A673 (cell line): ENCODE measurements around a stretch of chr1.

GRCh38 chr1:41022624-41023061 is 1.1 kb upstream of the SLFNL1 start:
- PRO-cap, result no peak

DNA sequence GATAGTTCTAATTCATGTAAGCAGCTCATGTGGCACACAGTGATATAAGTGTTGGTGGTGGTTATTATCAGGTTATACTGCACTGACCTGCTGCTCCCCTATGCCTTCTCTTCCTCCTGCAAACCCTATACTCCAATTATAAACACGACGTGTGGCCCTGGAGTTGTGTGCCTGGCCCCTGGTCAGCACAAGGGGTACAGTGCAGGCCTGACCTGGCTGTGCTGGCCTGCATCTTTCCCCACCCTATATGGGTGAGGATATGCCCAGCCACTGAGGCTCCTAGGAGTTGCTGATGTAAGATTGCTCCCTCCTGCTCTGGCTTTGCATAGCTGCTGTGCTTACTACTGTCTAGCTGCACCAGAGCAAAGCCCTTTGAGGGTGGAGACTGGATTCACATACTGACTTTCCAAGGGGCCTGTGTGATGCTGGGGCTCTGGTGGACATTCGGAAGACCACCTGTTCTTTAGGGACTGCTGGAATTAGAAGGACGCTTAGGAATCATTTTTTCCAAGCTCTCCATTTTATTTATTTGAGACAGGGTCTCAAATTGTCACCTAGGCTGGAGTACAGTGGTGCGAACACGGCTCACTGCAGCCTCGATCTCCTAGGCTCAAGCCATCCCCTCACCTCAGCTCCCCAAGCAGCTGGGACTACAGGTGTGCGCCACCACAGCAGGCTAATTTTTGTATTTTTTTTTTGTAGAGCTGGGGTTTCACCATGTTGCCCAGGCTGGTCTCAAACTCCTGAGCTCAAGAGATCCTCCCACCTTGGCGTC is 4.9 kb upstream of the SLFNL1 start:
- PRO-cap, result no peak

GRCh38 chr1:41043894-41044619 is 22.5 kb upstream of the SLFNL1 start:
- PRO-cap, result no peak

DNA sequence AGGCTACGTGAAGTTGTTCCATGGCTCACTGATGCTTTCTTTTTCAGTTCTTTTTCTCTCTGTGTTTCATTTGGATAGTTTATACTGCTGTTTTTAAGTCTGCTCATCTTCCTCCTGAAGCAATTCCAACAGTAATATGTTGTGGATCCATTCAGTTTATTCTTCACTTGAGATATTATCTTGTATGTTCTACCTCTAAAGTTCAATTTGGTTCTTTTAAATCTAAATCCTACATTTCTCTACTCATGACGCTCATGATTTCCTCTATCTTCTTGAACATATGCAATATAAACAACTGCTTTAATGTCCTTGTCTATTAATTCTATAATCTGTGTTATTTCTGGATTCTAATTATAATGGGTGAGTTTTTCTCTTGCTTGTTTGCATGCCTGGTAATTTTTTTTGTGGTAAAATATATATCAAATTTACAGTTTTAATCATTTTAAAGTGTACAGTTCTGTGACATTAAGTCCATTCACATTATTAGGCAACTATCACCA is 107.3 kb upstream of the SLFNL1 start:
- PRO-cap, result no peak

GRCh38 chr1:41152612-41152996 is 89.5 kb downstream of the SCMH1 start:
- PRO-cap, result unidirectional peak, minus-strand start at chr1:41152717

GRCh38 chr1:41240619-41241213 is 1.4 kb downstream of the SCMH1 start:
- PRO-cap, result no peak

DNA sequence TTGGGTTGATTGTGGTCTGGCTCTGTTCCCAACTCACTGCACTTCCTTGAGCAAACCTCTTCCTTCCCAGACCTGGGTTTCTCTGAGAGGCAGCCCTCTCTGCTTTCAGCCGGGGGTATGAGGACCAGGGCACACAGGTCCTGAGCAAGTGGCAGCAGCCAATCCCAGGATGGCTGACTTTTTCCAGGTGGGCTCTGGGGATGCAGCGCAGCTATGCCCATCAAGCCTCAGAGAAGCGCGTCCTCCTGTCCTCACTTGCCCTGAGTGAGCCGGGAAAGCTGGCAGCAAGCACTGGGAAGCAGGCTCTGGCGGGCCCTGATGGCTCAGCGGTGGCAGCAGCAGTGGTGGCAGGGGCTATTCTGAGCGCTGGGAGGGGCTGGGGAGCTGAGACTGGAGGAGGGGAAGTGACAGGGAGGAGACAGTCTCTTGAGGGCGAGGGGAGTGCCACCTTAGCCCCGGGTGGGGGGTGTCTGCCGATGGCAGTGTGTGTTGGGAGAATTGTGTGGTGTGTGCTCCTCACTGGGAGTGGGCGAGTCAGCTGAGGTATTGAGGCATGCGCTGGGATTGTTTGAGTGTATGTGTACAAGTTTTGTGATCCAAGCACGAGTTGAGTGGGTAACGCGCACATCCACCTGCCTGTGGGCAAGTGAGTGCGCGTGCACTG is 116.0 kb upstream of the SCMH1 start:
- PRO-cap, result no peak

- PRO-cap, result unidirectional peak, plus-strand start at chr1:41361455
Measured at GRCh38 chr1:41361174-41362128, 119.3 kb upstream of the SCMH1 start.

DNA sequence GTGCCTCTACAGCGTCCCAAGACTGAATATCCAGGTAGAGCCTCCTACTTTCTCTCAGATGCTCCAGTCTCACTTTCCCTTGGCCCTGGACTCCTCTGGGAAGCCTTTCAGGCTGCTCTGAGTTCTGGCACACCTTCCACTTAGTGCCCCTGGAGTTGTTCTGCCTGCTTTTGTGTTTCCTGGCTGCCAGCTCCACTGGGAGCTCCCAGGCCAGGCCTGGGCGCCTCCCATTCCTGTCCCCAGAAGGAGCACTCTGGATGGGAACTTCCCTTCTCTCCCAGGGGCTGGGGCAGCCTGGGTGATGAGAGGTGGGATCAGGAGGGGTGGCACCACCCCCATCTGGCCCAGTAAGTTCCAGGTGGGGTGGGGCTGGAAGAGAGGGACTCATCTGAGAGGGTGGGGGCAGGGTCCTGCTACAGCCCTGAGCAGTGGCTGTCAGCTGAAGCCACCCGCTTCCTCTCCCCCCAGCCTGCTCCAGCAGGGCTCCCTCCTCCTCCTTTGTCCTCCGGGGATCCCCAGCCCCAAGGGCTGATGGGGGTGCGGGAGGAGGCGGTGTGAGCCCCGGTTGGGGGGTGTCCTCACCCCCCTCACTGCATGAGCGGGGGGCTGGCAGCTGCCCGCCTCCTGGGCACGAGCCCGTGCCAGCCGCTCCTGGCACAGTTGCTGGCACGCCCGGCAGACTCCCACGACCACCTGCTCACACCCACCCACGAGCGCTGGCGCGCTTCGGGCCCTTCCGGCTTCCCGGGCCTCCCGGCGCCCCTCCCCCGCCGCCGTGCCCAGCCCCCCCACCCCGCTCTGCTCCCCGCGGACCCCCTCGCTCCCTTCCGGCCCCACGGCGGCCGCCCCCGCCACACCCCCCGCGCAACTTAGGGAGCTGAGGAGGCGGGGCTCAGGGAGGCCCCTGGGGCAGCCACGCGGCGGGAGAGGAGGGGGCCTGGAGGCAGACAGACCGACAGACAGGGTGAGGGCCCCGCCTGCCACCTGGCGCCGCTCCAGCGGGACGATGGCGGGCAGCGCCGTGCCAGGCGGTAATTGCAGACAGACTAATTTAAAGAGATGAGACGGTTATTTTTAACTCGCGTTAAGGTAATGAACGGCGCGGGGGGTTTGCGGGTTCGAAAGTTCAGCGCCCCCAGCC is 118.4 kb downstream of the EDN2 start:
- PRO-cap, result bidirectional peak, plus-strand start at position 940 of the sequence, minus-strand start at position 718 of the sequence

GRCh38 chr1:41495015-41495964 is 10.8 kb upstream of the EDN2 start:
- PRO-cap, result unidirectional peak, plus-strand start at chr1:41495798

- PRO-cap, result bidirectional peak, plus-strand start at chr1:41516336, minus-strand start at chr1:41516169
Measured at GRCh38 chr1:41516035-41516584, 31.6 kb upstream of the EDN2 start.

- PRO-cap, result bidirectional peak, plus-strand start at chr1:41650050, minus-strand start at chr1:41649784; bidirectional peak, plus-strand start at chr1:41650387, minus-strand start at chr1:41650355
Measured at GRCh38 chr1:41649852-41650562, 165.5 kb upstream of the EDN2 start.

DNA sequence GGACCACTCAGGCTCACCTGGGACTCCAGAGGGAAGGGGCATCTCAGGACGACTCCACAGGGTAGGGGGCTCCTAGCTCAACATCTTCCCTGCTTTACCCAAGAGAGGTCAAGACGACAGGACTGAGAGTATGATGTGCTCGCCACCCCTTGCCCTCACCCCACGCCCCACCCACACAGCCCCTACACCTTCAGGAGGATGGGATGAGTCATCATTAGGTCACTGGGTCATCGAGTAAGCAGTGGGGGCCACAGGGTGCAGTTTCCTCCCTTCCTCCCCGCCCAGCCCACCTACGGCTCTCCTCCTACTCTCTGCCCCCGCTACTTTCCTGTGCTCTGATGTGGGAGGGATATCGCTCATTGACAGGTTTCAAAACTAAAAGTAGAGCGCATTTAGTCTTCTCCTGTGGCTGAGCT is 112.0 kb downstream of the HIVEP3 start:
- PRO-cap, result no peak

GRCh38 chr1:41812392-41812811 is 106.3 kb downstream of the HIVEP3 start:
- PRO-cap, result unidirectional peak, plus-strand start at chr1:41812710

DNA sequence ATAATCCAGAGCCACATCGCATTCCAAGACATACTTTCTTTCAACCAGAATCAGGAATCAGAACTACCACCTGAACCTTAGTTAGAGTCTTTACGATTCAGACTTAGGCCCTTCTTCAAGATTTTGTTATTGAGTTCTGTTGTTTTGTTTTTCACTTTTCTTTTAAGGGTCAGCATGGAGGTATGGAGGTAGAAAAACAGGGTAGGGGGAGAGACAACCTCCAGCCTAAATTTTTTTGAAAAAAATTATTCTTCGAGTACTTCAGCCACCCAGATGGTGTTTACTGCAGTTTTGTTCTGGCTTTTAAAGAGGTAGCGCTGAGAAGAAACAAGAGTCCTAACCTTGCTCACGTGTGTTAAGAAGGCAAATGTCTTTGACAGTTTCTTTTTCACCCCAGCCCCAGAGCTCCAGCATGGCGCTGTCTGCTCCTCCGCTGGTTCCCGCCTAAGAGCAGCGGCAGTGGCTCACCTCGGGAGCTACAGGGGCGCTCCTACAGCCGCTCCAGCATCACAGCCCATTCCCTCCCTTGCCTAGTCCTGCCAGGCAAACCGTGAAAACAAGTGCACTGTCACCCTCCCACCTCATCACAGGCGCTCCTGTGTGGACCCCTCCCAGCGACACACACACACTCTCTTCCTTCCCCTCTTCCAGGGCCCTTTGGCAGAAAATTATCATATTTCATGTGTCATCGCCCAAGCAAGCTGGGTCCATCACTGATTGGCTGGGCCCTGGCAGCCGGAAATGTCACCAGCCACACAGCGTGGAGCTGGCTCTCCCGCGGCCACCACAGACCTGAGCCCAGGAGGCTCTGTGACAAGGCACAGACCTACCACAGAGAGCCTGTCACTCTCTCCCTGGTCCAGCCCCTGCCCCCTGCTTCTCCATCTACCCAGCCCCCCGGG is 1.0 kb upstream of the HIVEP3 start:
- PRO-cap, result unidirectional peak, minus-strand start at position 450 of the sequence; bidirectional peak, plus-strand start at position 789 of the sequence, minus-strand start at position 659 of the sequence

DNA sequence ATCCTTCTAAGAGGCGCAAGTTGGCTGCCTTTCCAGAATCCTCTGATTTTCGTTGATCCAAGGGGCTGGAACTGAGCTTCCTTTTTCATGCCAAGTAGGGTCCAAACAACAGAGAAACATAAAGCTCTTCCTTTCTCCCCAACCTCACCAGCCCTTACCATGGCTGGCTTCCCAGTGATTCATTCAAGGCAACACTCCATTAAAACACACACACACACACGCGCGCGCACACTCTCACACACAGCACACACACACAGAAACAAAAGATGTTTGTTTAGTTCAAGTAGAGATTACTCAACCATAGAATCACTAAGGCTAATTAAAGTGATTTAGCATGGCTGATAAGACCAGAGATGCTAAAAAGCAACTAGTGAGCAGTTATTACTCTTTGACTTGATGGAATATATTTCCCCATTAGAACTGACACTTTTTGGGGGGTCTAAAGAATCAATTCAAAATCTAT is 13.0 kb upstream of the GUCA2A start:
- PRO-cap, result no peak

GRCh38 chr1:42658634-42659296 is 542 bp downstream of the PPIH start:
- PRO-cap, result bidirectional peak, plus-strand start at chr1:42658703, minus-strand start at chr1:42658674

DNA sequence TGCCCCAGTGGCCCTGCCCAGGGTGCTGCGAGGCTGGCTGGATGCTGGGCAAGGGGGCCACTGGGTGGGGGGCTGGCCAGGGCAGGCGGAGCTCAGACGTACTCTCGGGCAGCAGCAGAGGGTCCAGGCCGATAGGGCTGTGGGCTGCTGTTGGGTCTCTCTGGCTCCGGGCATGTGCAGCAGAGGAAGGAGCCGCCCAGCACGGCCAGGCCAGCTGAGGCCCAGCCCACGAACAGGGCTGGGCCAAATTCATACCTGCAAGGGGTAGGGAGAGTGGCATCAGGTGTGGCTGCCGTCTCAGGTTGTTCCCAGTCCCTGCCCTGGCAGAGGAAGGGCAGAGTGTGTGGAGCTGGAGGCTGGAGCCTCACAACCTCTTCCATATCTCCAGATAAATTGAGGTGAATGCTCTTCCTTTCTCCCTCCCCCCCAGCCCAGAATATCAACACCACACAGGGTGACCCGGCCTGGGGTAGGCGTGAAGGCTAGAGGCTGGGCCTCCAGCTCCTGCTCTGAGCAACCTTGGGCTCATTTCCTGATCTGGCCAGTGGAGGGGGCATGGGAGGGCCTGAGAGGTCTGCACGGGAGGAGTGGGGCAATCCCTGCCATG is 4.2 kb downstream of the CLDN19 start:
- PRO-cap, result no peak

DNA sequence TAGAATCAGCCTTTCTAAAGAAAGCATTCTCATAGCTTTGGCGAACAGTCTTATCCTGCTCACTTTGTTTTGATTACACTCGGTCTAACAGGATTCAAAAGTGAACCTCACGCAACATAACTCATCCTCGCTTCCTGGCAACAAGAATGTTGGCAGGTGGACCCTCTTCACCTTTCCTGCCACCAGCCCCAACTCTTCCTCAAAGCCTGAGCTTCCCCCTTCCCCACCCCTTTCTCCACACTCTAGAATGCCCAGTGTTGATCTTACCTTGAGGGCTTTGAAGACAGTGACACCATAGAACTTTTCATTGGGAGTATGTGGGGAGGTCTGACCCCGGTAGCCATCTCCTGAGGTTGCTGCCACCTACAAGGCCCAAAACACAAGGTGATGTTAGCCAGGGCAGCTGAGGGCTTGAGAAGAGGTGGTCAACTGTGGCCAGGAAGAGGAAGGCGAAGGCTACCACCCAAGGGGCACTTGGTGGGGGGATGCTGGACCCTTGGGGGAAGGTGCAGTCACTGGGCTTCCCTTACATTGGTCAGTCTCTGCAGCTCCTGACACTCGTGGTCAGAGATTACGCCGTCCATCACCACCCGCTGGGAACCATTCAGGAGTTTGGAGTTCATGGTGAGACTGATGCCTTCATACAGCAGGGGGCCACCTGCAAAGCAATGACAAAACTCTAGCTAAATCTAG is 12.1 kb upstream of the CLDN19 start:
- PRO-cap, result no peak

- PRO-cap, result no peak
Measured at GRCh38 chr1:42766495-42766911, 325 bp downstream of the P3H1 start.